Psoas muscle (tissue), 2 donors: ENCODE measurements around the genes HADHB and CIB4.

- PRO-cap, 2 experiments = no peak in any of the 2 experiments
Measured at GRCh38 chr2:25279052-25279797, 62.5 kb downstream of the DNMT3A start.

DNA sequence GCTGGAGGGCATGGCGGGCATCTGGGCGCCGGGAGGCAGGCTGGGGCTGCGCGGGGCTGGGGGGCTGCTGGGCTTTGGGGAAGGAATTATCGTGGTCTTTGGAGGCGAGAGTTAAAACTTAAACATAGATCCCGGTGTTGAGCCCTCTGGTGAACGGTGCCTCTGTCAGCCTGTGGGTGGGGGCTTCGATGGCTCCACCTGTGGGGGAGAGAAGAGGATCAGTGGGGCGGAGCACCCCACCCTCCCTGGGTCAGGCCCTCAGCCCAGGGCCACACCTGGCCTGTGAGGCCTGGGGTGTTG is 27.8 kb downstream of the DNMT3A start:
- PRO-cap, 2 experiments = no peak in any of the 2 experiments

DNA sequence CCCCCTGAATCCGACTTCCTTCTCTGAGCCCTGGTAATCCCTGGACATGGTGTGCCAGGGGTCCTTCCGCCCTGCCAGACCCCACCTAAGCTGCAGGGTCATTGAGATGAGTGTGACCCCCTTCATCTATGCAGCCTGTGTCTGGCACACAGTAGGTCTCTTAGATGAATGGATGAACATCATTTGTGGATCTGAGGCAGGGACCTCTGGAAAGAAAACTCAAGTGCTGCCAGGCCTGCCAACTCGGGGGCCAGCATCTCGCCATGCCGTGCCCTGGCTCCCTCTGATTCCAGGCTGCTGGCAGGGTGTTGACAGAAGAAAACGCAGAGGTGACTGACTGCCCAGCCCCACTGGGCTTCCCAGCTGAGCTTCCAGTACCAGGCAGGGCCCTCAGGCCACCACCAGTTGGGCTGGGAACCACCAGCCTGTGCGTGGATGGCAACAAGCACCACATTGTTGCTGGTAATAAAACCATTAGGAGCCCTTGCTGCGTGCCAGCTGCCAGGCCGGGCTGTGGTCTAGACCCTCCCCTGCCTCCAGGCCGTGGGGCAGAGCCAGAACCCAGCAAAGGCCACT is 9.3 kb downstream of the DNMT3A start:
- PRO-cap, 2 experiments = no peak in any of the 2 experiments

- PRO-cap, 2 experiments = no peak in any of the 2 experiments
Measured at GRCh38 chr2:25347539-25347895, 5.8 kb upstream of the DNMT3A start.

DNA sequence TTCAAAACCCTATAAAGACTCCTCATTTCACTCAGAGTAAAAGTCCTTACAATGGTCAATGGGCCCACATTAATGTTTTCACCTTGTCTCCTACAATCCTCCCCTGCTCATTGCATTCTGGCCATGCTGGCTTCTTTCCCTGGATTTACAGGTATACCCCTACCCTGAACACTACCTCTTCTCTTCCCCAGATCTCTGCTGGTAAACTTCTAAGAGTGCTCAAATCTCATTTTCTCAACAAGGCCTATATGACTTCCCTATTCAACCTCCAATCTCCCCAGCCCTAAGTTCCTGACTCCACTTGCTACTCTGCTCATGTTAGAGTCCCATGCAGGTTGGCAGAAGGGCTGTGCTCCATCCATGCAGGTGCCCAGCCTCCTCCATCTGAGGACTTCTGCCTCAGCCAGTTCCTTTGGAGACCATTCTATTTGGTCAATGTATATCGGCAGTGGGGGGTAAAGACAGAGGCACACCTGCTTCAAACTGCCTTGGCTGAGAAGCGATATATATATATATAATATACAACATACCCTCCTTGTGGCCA is 101.9 kb downstream of the DTNB start:
- PRO-cap, 2 experiments = no peak in any of the 2 experiments

DNA sequence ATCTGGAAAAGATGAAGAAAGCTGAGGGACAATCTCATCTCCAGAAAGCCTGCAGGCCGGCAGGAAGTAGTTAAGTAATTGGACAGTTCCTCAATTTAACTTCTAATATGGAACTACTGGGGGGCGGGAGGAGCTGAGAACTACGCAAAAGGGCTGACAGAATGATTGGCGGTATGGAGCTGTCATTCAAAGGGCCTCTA is 91.0 kb downstream of the DTNB start:
- PRO-cap, 2 experiments = no peak in any of the 2 experiments

DNA sequence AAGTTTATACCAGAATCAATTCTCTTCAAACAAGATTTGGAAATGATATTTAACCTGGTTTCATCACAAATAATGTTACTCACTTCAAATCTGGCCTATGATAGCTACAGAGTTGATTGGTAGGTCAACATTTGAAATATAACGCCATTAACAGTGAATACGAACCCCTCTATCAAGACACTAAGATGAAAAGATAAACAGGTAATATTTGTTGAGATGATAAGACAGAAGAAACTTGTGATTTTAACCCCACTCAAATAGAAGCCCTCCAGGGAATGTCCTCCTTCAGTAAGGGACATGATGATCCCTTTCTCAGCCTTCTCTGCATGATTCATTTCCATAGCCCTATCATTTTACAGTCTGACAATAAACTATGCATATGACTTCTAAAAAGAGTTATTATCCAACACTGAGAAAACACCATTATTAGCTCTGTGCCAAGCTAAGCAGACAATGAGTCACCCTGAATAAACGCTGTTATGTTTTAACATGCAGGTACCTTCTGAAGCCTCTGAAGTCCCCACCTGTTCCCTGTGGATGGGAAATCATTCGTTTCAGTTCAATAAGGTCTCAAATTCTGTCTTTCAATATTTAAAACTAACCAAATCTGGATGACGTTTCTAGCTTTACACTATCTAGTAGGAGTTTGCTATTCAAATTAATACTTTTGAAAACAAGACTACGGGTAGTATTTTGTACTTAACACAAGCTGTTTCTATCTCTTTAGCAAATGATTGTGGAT is 54.7 kb downstream of the DTNB start:
- PRO-cap, 2 experiments = no peak in any of the 2 experiments

GRCh38 chr2:25650257-25650643 is 23.1 kb downstream of the DTNB start:
- PRO-cap, 2 experiments = no peak in any of the 2 experiments

DNA sequence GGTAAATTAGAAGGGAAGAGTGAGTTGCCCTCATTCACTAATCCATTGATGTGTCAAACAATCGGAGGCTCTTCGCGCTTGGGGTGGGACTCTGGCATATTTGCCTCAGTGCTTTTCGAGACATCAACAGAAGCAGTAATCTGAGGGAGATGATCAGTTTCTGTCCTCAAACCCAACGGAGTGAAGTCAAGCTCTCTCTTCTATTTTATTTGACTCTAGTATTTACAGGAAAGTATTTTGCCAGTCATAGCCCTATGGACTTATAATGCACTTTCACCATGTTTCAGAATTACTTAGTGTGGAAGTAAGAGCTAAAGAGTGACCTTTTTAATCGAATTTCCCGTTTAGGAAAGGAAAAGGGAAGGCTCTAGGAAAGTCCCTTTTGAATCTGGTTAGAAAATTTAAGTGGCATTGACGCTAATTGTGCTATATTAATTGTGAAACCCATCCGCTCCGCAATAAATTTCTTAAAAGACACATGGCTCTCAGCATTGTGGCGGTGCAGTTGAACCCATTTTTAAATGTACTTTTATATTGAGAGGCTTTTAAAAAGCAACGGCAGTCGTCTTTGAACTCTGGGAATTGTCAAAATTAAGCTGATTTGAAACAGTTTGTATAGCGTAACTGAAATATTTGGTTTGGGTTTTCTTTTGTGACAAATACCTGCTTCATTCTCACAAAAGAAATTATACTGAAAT is 1.5 kb downstream of the RAB10 start:
- PRO-cap, 2 experiments = no peak in any of the 2 experiments

GRCh38 chr2:26072731-26073187 is 38.9 kb downstream of the RAB10 start:
- PRO-cap, 2 experiments = no peak in any of the 2 experiments

DNA sequence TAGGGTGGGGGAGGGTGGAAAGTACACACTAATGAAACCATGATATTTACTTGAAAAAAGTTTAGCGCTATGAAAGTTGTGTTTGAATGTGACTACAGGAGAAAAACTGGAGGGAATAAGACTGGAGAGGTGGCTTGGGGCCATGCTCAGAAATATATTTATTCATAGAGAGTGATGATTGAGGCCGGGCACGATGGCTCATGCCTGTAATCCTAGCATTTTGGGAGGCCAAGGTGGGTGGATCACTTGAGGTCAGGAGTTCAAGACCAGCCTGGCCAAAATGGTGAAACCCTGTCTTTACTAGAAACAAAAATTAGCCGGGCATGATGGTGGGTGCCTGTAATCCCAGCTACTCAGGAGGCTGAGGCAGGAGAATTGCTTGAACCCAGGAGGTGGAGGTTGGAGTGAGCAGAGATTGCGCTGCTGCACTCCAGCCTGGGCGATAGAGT is 55.1 kb downstream of the RAB10 start:
- PRO-cap, 2 experiments = no peak in any of the 2 experiments

GRCh38 chr2:26105020-26105425 is 67.9 kb upstream of the GAREM2 start:
- PRO-cap, 2 experiments = no peak in any of the 2 experiments

GRCh38 chr2:26244535-26245684 is at the start of gene HADHB:
Gene HADHB, plus strand, starts transcription at chr2:26244939.
- PRO-cap, 2 experiments = peak in 2 of 2 experiments; most common plus-strand start chr2:26244968 (in 2); most common minus-strand start chr2:26244604 (in 2)

DNA sequence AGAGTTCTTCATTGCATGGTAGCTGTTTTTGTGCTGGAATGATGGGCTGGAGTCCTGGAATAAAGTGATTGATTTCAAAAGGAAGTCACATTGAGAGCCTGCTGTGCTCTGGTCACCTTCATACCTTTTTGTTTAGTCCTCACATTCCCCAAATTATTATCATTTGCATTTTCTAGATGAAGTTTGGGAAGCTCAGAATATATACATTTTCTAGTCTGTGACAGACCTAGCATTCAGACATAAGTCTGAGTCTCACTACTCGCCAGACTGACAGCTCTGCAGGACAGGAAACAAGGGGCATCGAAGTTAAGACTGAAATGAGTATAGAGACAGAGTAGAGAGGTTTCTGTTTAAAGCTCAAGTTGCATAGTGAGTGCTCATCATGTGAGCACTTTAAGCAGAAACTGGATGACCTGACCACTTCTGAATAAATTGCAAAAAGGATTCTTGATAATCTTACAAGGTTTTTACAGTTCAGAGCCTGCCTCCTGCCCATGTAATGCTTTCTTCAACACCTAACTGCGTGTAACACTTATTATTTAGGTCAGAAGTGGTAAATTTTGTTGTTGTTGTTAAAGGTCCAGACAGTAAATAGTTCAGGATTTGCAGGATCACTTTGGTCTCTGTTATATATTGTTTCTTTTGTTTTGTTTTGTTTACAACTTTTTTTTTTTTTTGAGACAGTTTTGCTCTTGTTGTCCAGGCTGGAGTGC is 1.1 kb downstream of the HADHB start:
- PRO-cap, 2 experiments = no peak in any of the 2 experiments

DNA sequence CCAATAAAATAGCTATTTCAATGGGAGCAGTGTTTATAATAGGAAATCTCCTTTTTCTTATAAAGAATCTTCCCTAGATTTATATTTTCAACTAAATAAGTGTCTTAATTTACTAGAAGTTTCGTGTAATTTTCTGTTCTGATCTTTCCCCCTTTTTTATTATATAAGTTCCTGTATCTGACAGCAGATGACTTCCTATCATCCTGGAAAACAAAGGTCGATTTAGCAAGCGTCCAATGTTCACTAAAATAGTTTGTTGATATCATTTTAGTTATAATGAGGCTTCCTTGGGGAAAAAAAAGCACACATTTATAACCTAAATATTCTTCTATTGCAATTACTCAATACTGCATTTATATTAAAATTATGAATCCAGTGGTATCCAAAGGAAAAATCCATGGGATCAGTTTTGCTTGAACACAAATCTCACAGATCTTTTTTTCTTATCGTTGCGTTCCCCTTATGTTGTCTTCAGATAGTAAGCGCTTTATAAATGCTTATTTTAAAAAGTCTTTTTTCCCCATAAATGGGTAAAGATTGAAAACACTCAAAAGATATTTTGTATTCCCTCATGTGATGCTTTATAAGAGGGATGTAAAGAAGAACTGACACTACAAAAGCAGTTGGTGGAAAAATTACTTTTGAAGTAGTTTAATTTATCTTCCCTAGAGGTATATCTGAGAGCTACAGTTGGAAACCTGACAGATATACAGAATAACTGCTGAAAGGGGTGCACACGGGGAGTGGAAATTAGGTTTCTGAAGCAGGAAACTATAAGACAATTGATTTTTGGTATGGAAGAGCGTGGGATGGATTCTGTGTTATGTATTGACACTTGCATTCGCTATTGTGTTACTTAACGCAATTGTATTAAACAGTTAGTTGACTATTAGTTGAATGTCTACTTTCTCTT is 1.4 kb upstream of the ADGRF3 start:
- PRO-cap, 2 experiments = no peak in any of the 2 experiments

GRCh38 chr2:26641242-26641711 is at the start of gene CIB4:
Gene CIB4, minus strand, starts transcription at chr2:26641366.
- PRO-cap, 2 experiments = no peak in any of the 2 experiments

DNA sequence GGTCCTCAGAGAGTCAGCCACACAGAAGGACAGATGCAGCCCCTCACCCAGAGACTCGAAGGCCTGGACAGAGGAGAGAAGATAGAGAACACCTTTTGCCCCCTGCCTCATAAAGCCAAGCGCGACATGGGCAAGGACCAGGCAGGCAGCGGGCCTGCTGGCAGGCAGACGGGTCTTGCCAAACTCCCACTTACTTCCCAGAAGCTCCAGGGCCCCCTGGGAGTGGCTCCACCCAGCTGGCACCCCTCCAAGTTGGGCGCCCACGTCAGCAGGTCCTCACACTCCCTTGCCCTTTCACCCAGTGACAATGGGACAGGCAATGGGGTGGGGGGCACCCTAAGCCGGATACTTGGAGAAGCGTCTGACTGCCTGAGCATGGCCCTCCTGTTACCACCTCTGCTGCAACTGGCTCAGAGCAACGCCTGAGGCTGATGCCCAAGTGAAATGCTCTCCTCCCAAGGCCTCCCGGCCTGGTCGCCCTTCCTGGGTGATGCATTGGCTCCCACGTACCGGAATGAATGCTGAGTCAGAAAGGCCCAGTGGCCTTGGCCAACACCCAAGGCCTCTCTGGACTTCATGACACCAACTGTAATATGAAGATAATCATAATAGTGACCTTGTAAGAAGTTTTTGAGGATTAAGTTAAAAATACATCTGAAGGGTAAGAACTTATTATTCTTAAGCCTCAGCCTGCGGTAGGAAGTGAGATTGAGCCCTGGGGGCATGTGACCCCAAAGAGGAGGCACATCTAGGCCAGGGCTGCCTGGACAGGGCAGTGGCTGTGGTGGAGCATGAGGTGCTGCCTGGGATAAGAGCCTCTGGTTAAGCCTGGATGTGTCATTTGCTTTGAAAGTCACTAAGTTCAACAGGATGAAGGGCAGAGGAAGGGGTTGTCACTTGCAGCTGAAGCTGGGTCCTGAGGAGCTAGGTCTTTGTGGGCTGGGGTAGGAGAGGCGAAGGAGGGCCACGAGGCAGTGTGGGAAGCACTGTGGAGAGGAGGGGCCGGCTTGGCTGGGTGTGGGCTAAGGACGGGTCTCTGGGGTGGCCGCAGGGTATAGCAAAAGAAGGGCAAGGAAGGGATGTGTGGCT is 31.7 kb downstream of the KCNK3 start:
- PRO-cap, 2 experiments = no peak in any of the 2 experiments

- PRO-cap, 2 experiments = no peak in any of the 2 experiments
Measured at GRCh38 chr2:26768957-26769970, 5.2 kb downstream of the SLC35F6 start.

GRCh38 chr2:26848920-26849815 is 1.2 kb downstream of the DPYSL5 start:
- PRO-cap, 2 experiments = no peak in any of the 2 experiments

DNA sequence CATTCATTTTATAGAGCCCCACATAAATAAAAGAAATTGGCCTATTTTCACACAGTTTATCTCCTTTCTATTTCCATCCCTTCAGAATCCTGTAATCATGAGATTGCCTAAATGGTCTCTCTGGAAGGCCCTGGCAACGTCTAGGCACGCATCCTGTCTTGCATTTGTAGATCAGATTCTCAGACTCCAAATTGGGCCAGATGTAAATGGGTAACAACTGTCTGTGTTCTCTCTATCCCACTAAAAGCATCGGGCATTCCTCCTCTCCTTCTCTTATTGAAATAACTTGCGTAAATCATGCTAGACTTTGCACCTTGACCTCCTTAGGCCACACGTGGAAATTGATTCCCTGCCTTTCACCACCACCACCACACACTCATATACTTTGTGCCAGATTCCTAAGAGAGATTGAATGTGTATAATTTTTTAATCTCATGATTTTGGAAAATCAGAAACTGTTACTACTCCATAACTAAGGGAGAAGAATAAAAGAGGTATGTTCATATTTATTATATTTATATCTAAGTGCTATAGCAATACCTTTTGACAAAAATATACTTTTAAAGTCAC is 21.3 kb downstream of the MAPRE3 start:
- PRO-cap, 2 experiments = no peak in any of the 2 experiments